HL-60 (cell line): ENCODE data around the genes NBPF11, H2BC18 and H4C15.

DNA sequence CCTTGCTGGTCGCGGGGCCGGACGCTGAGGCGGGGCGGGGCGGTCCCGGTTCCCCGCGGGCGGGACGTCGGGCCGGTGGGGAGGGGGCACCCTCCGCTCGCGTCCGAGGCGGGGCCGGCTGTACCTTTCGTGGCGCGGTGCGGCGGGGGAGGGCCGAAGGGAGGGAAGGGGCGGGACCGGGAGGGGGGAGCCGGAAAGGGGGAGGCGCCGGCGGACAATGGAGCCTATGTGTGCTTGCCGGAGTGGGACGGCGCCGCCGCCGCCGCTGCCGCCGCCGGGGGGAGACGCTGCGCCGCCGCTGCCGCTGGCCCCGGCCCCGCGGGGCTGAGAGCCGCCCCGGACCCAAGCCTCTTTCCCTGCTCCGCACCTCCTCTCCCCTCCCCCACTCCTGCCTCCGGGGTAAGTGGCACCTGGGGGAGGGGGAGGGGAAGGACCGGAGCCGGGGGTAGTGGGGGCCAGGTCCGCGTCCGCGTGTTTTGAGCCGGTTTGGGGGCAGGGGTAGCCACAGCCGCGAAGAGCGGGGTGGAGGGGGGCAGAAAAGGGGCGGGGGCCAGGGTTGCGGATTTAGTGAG lies 58.7 kb downstream of the BCL9 start:
- RRBS = 5% methylated on average over 37 of the region's 66 CpGs

DNA sequence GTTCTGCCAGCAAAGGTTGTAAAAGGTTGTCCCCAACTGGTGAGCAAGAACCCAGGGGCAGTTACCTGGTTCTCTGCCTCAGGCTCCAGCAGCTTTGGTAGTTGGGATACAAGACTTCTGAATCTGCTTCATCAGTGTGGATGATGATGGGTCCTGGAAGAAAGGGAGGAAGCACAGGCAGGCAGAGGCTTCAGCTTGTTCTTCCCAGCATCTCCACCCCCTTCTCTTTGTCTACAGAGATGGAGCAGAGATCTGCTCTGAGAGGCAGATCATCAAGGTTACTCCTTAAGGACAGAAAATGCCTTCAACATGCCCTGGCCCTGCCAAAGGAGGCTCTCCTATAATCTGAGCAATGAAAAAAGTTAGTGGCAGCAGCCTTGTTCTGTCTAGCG lies 15.2 kb downstream of the ACP6 start:
- RRBS = no CpG with 5 or more reads among the region's 1 CpG

GRCh38 chr1:148013399-148014093 lies 85.3 kb downstream of the GPR89B start:
- RRBS = no CpG with 5 or more reads among the region's 31 CpGs

DNA sequence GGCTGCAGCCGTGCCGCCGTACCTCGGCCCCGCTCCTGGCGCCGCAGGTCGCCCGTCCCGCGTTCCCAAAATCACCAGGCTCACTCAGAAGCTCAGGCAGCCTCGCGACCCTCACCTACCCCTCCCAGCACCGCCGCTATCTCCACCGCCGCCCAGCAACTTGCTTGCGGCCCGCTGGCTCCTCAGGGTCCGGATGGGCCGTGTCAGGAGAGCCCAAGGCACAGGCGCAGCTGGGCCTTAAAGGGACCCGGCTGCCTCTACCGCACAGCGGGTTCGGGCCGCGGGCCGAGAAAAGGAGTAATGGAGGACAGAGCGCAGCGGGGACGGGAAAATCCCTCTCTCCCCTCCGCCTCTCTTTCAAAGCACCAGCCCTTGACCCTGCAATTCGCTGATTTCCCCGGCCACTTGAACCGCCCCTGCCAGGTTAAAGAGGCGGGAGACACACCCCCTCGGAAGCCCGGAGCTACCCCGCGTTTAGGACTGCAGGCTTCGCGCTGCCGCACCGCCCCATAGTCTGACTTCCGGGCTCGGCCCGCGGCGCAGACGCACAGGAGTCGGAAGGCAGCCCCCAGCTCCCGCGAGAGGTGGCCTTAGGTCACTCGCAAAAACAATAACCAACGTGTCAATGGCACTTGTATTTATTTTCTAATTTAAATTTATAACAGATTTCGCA lies at the start of gene NBPF11:
Gene NBPF11, minus strand, starts transcription at position 484 of the 673 bp plus-strand sequence.
- RRBS = no CpG with 5 or more reads among the region's 57 CpGs

DNA sequence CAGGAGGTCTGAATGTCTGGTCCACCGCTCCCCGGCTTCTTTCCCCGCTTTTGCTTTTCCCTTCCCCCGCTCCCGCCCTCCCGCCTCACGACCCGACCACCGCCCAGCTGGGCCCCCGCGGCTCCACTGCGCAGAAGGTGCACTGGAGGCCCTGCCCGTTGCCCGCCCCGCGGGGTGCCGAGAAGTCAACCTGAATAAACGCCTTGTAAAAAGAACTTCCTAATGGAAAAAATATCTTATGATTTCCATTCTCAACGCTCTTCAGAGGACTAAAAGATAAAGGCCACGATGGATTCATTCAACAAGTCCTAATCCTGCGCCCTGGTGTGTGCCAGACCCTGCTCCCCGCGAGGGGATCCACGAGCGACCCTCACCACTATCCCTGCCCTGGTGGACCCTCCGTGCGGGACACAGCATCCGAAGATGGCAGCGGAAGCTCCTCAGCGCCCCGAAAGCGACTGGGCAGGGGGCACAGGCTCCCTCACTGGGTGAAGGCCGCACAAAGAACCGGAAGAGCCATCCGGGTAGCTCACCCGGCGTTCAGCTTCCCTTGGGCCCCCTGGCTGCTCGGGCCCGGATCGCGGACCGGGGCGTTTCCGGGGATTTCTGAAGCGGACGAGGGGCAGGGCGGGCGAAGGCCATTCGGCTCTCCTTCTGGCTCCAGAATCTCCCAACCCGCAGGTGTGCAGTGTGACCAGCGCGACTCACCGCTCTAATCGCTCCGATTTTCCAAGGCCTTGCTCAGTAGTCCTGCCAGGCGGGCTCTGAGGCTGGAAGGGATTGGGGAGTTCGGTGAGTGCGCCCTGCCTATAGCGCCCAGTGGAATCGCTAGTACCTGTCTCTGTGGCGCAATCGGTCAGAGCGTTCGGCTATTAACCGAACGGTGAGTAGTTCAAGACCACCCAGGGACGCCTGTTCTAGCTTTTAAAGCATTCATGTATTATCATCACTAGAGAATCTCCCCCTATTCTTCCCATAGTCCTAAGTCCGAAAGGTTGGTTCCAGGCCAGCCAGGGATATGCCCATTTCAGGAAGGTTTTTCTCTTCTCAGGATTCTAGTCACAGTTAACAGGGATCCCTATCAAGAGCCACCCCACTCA lies 94.2 kb upstream of the NBPF11 start:
- RRBS = 53% methylated on average over 3 of the region's 68 CpGs

DNA sequence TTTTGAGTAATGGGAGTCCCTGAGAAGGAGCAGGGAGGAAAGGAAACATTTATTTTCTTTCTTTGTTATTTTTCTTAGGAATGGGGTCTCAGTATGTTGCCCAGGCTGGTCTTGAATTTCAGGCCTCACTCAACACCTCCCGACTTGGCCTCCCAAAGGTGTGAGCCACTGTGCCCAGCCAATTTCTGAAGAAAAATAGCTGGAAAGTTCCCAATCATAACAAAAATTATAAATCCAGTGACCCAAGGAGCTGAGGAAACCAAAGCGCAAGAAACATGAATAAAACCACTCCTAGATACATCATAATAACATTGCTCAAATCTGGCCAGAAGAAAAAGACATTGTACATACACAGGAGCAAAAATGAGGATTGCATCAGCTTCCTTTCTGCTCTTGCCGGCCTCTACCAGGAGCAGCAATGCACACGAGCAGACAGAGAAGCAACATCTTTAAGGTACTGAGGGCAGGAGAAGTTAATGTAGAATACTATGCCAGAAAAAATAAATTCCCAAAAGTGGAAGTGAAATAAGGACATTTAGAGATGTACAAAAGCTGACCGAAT lies 126.9 kb upstream of the NBPF11 start:
- RRBS = no CpG with 5 or more reads among the region's 5 CpGs

- RRBS = no CpG with 5 or more reads among the region's 2 CpGs
These were observed 97.4 kb downstream of the PPIAL4G start for GRCh38 chr1:148385697-148386069.

- RRBS = no CpG with 5 or more reads among the region's 8 CpGs
These were observed 109.1 kb downstream of the PDE4DIP start for GRCh38 chr1:148953327-148953691.

- RRBS = no CpG with 5 or more reads among the region's 9 CpGs
These were observed 125.0 kb upstream of the NBPF9 start for GRCh38 chr1:149228205-149228994.

- RRBS = no CpG with 5 or more reads among the region's 4 CpGs
These were observed 2.4 kb upstream of the NBPF19 start for GRCh38 chr1:149472228-149472986.

- RRBS = no CpG with 5 or more reads among the region's 51 CpGs
These were observed 25.2 kb upstream of the PPIAL4C start for GRCh38 chr1:149558344-149559031.

DNA sequence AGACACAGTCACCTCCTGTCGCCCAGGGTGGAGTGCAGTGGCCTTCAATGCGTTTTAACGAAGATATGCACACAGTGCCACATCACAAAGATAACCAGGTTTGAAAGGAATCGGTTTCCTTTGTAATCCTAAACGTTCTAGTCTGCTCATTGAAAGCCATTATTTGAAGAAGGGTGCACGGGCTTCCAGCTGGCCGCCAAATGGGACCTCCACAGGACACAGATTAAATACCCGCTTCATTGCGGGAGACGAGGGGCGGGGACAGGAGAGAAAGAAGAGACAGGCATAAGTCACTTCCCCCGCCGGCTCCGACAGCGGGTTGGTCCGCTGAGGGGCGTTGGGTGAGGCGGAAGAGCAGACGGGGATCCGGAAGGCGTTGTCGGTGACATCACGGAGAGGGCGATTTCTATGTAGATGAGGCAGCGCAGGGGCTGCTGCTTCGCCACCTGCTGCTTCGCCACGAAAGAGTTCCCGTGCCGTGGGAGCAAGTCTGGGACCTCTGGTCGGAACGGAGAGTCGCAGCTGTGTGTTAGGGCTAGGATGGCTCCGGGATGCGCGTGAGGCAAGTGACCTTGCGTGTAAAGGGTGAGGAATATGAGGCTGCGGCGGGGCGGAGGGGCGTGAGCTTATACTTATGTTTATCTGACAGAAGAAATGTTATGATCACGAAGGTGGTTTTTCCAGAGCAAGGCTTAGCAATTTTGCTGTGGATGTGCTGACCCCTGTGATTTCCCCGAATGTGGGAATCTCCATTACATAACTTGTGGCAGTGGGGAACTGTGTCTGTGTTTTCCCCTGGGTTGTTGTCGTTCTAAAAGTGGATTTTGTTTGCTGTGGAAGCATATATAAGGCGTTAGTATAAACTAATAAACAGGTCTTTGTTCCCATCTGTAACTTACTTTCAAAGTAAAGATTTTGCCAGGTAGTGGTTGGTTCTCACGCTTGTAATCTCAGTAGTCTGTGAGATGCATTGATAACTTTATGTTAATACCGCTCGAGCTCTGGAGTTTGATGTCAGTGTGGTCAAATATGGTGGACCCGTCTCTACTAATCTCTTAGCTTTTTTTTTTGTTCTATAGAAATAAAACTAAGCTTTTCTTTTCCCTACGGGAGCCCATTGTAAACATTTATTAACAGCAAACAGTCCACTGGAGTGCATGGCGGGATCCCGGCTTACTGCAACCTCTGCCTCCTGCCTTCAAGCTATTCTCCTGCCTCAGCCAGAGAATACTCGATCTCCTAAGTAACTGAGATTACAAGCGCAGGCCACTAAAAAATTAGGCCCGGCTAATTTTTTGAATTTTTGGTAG lies 52.9 kb downstream of the PPIAL4C start:
- RRBS = no CpG with 5 or more reads among the region's 55 CpGs

DNA sequence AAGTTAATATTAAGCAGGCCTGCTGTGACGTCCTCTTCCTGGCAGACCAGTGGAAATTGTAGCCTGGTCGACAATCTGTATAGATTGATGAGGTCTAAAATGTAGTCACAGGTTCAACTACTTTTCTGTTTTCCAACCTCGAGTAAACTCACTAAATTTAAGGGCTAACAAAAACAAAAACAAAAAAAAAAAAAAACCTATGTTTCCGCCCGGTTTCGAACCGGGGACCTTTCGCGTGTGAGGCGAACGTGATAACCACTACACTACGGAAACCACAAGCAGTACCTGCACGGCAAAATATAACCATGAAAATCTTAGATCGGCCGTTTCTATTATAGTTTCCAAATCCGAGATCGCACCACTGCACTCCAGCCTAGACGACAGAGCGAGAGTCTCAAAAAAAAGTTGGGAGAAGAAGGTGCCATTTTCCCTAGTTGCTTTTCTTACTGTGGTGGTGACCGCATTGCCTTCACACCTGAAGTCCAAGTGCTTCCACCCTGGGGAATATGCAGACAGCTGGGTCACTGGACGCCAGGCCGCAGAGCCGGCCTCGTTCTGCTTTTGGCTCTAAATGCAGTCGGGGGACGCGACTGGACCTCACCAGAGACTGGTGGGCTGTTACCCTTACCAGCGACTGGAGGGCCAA lies 70.0 kb upstream of the FCGR1A start:
- RRBS = no CpG with 5 or more reads among the region's 28 CpGs

GRCh38 chr1:149811943-149812873 lies at the start of gene H2BC18:
Gene H2BC18 (minus strand): TSS chr1:149812370.
- RRBS = no CpG with 5 or more reads among the region's 55 CpGs

DNA sequence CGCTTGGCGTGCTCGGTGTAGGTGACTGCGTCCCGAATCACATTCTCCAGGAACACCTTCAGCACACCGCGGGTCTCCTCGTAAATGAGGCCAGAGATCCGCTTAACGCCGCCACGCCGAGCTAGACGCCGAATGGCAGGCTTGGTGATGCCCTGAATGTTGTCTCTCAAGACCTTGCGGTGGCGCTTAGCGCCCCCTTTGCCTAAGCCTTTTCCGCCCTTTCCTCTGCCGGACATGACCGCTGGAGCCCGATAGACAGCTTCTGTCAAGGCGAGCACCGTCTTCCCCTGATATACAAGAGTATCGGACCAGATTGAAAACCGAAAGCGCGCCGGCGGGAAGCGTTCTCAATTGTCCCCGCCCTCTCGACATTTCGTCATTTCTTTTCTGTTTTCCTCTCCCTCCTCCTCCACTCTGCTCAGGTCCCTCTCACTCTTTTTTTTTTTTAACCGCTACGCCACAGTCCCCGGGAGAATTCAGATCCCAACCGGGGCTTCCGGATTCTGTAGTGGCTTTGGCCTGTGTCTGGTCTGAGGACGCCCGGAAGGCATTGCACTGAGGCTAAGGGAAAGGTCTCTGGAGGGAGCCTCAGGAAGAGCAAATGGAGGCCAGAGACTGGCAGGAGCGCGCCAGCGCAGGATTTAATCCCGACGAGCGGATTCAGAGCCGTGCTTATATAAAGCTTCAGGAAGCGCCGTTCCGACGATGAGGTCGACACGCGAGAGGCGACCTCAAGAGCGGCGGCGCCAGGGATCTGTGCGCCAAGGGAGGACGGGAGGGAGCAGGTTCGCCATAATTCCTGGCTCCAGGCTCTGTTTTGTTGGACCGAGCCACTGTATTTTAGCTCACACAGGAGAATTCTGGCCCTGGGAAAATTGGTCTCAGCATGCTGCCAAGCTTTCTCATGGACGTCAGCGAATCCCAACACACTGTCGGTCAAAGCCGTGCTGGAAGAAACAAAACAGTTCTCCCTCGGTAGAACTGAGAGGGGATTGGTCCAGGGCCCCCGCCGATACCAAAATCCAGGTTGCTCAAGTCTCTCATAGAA lies at the start of gene H4C15:
Gene H4C15, minus strand, starts transcription at position 264 of the 1,048 bp plus-strand sequence.
- RRBS = no CpG with 5 or more reads among the region's 70 CpGs

- RRBS = no CpG with 5 or more reads among the region's 15 CpGs
These were observed 3.8 kb upstream of the SF3B4 start for GRCh38 chr1:149931179-149931988.

- RRBS = no CpG with 5 or more reads among the region's 5 CpGs
These were observed 5.1 kb upstream of the MTMR11 start for GRCh38 chr1:149941799-149942145.

DNA sequence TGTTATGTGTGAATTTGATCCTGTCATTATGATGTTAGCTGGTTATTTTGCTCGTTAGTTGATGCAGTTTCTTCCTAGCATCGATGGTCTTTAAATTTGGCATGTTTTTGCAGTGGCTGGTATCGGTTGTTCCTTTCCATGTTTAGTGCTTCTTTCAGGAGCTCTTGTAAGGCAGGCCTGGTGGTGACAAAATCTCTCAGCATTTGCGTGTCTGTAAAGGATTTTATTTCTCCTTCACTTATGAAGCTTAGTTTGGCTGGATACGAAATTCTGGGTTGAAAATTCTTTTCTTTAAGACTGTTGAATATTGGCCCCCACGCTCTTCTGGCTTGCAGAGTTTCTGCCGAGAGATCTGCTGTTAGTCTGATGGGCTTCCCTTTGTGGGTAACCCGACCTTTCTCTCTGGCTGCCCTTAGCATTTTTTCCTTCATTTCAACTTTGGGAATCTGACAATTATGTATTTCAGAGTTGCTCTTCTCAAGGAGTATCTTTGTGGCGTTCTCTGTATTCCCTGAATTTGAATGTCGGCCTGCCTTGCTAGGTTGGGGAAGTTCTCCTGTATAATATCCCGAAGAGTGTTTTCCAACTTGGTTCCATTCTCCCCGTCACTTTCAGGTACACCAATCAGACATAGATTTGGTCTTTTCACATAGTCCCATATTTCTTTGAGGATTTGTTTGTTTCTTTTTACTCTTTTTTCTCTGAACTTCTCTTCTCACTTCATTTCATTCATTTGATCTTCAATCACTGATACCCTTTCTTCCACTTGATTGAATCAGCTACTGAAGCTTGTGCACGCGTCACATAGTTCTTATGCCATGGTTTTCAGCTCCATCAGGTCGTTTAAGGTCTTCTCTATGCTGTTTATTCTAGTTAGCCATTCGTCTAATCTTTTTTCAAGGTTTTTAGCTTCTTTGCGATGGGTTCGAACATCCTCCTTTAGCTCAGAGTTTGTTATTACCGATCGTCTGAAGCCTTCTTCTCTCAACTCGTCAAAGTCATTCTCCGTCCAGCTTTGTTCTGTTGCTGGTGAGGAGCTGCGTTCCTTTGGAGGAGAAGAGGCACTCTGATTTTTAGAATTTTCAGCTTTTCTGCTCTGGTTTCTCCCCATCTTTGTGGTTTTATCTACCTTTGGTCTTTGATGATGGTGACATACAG lies 19.8 kb upstream of the MTMR11 start:
- RRBS = no CpG with 5 or more reads among the region's 23 CpGs

GRCh38 chr1:150061629-150062233 lies 5.8 kb upstream of the VPS45 start:
- RRBS = no CpG with 5 or more reads among the region's 5 CpGs